ENCODE measurements around a stretch of chr1.

DNA sequence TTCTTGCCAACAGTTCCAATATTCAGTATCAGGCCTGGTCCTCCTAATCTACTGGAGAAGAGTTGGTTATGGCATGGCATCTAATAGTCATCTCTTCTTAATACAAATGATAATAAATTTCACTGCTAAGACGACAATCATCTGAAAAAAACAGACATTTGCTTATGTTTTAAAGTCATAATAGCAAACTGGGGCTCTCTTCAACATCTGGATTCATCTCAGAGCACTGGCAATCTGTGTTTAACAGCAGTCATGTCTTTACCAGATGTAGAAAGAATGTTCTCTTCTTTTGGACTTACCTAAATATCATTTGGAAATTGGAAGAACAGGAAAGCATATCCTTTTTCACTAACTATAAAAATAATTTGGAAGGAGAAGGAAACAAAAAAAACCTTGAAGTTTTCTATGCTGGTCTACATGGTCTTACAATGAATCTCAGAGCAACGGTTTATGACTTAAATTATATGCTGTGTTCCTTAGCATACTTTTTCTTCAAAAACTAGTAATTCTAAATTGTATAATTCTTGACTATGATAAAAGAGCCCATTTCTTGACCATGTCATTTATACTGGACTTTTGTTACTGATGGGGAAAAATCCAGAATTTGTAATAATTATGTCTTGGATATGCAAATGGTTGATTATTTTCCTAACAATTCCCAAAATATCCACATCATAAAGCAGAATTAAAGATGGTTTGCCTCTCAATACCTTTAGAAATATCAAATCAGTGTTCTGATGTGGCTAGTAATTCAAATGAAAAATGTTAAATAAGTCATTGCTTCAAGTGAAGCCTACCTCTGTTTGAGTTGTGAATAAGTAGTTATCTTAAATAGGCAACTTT is 24.4 kb upstream of the A3GALT2 start:
- PRO-cap, 2 experiments = no peak in any of the 2 experiments

DNA sequence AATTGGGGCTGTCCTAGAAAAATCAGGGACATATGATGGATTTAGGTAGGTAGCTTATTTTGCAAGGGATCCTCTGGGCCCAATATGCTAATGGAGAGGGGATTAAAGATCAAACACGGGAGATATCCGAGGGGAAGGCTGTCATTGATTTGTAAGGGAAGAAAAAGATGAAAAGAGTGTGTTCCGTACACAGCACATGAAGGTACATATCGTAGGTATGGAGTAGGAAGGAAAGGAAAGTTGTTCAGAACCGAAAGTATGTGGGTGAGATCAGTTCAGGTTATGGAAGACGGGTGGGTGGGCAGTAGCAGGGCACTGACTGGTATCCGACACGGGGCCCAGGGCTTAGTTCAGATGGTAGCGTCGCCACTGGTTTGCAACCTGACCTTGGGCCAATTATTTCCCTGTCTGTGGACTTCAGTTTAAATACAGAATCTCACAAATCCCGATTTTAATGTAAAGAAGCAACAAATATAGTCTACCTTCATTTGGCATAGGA is 27.7 kb upstream of the A3GALT2 start:
- PRO-cap, 2 experiments = peak in 1 of 2 experiments; most common plus-strand start position 273 of the sequence (in 1)

- PRO-cap, 2 experiments = no peak in any of the 2 experiments
These were observed 51.0 kb downstream of the PHC2 start for GRCh38 chr1:33379661-33380439.

GRCh38 chr1:33569966-33570450 is 97.6 kb downstream of the ZSCAN20 start:
- PRO-cap, 2 experiments = no peak in any of the 2 experiments

DNA sequence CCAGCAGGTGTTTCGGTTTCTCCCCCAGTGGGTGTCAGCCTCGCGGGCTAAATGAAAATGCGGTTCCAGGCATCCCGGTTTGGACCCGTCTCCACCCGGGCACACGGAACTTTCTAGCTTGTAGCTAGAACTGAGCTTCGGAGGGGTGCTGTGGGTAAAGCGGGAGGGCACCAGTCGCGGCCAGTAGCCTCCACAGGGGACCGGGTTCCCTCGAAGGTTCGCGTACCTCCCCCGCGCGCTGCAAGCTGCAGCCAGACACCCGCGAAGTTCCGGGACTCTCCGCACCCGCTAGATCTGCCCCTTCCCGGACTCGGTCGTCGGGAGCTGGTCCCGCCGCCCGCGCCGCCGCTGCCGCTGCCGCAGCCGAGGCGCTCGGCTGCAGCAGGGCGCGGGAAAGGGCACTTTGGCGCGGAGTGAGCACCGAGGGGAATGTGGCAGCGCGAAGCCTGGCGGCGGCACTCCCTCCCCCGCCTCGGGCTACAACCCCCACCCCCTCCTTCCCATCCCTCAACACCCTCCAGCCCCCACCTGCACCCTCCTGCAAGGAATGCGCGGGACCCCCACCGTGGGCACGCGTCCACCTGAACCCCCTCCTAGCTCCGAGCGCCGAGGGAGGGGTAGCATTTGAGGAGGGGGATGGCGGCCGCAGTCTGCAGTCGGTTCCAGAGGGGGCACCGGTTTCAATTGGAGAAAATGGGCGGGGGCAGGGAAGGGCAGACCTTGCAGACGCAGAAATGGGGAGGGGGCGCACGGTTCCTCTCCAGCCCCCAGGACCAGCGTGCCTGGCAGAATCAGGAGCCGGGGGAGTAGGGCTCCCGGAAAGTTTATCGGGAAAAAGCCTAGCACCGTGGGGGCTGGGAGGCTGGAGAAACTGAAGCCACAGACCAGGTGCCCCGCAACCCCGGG is 1.1 kb downstream of the CSMD2 start:
- PRO-cap, 2 experiments = no peak in any of the 2 experiments

DNA sequence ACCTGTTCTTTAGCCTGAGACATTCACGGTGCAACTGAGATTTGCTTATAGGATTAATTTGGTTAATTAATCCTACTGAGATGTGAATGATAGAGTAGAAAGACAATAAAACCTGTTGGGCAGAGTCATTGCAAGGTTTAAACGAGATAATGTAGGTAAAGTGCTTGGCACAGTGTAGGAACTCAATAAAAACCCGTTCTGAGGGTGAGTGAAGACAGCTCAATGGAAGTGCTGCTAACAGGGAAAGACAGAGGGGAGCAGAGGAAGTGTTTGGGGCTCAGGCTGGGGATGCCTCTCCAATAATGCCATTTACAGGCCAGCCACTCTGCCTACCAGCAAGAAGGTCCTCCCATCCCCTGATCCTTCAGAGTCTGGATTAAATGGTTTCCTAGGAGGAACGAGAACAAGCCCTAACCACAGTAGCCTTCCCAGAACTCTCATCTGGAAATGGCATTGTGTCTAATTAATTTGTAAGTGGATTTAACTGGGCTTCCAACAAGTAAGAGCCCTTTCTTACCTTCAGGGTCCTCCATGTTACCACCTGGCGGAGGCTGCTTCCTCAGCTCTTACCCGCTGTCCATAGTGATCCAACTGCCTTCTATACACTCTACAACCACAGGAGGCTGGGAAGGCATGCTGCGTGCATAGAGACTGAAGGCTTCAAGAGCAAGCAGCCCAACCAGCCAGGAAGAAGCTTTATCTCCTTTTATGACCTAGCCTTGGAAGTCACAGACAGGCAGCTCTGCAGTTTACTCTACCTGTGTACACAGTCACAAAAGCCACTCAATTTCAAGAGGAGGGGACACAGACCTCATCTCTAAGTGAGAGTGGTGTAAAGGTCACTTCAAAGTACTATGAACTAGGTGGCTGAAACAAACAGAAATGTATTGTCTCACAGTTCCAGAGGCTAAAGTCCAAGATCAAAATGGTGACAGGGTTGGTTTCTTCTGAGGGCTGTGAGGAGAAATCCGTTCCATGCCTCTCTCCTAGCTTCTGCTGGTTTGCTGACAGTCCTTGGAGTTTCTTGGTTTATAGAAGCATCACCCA is 69.9 kb upstream of the GJB5 start:
- PRO-cap, 2 experiments = no peak in any of the 2 experiments

DNA sequence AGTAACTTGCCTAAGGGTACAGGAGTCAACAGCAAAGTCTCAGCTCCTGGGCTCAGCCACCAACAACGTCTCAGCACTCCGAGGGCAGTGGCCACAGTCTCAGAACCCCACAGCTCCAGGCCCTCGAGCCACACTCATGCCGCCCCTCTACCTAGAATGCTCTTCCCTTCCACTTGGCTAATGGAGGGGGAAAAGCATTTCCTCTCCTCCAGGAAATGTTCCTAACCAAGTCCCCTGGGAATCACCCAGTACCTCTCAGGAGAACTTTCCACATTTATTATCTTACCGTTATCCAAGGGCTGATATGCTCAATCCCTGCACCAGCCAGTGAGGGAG is 1.0 kb upstream of the GJA4 start:
- PRO-cap, 2 experiments = no peak in any of the 2 experiments

- PRO-cap, 2 experiments = no peak in any of the 2 experiments
These were observed 852 bp downstream of the GJA4 start for GRCh38 chr1:34793426-34794276.

DNA sequence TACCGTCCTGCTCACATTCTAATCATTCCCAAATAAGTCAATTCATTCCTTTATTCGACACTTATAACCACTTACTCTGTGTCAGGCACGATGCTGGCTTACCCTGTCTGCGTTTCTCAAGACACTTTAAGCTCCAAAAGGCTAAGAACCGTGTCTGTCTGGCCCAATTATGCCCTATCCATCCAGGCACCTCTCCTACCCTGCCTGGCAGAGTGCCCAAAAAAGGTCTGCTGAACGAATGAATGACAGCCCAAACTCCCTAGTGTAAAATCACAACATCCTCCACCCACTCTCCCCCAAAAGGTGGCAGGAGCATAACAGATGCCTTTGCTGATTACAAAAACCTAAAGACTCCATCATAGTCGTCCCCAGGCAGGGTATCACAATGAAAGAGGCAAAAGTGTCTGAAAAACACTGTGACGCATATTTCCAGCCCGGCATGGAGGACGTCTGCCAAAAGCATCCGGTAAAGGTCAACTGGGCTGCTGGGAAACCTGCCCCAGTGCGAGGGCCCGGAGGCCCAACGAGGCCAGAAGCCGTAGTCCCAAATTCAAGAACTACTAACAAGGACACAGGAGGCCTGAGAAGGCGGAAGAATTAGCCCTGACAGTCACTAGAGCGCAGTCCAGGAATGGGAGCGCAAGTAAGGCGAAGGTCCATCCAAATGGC is 677 bp downstream of the SMIM12 start:
- PRO-cap, 2 experiments = peak in 2 of 2 experiments; most common plus-strand start position 440 of the sequence (in 2); most common minus-strand start position 156 of the sequence (in 1)

DNA sequence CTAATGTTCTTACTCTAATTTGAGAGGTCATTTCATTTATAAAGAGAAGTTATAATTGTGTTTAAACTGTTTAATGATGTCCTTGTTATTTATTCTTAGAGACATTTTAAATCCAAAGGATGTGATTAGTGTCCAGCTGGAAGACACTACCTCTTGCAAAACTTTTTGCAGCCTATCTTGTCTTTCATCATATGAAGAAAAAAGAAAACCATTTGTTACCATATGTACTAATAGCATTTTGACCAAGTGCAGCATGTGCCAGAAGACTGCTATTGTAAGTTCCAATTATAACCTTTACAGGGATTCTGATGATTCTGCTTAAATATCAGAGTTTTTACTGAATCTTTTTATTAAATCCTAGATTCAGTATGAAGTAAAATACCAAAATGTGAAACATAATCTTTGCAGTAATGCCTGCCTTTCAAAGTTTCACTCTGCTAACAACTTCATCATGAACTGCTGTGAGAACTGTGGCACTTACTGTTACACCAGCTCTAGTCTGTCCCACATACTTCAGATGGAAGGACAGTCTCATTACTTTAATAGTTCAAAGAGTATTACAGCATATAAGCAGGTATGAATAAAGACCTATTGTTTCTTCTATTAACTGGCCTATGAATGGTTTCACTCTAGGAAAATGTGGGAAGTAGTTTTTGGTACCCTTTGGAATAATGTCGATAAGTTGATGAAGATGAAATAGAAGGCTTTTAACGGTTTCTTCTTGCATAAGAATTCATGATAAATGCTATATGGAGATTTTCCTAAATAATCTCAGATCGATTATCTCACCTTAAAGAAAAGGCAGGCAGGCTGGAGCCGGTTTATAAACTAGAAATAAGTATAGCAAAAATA is 25.2 kb downstream of the ZMYM1 start:
- PRO-cap, 2 experiments = no peak in any of the 2 experiments

DNA sequence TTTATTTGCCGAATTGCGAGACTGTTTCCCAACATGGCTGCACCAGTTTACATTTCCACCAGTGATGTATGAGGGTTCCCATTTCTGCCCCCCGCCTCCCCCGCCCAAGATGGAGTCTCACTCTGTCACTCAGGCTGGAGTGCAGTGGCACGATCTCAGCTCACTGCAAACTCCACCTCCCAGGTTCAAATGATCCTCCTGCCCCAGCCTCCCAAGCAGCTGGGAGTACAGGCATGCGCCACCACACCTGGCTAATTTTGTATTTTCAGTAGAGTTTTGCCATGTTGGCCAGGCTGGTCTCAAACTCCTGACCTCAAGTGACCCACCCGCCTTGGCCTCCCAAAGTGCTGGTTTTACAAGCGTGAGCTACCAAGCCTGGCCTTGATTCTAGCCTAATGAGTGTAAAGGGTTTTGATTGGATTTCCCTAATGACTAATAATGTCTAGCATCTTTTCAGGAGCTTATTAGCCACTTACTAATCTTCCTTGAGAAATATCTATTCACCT is 20.7 kb downstream of the SFPQ start:
- PRO-cap, 2 experiments = no peak in any of the 2 experiments

- PRO-cap, 2 experiments = no peak in any of the 2 experiments
These were observed 6.1 kb downstream of the SFPQ start for GRCh38 chr1:35186764-35187252.

- PRO-cap, 2 experiments = no peak in any of the 2 experiments
These were observed 2.0 kb downstream of the SFPQ start for GRCh38 chr1:35190678-35191605.

GRCh38 chr1:35370156-35370595 is 101.7 kb downstream of the ZMYM4 start:
- PRO-cap, 2 experiments = no peak in any of the 2 experiments

- PRO-cap, 2 experiments = no peak in any of the 2 experiments
These were observed 103.7 kb downstream of the KIAA0319L start for GRCh38 chr1:35453372-35454033.

DNA sequence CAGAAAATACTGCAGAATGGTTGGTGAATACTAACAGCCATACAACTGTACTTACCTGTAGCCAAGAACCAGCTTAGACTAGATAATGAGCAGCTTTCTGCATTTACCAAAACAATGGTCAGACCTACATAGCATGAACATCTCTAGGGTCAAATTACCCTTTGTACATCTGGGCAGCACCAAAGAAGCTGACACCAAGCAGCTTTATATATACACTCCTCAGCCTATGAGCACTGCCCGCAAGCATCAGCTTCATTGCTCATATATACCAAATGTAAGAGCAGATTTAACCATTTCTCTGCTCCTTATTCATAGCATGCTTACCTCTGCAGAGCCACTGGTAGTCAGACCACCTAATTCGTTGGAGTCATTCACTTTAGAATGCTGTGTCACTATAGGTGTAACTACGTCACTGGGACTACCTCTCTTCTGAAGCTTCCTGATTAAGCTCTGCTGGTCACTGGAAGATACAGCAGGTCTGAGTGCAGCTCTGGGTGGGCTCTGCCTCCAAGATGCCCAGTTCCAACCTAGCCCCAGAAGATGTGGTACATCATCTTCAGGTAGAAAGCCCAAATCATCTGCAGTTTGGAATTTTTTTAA is 50.8 kb downstream of the KIAA0319L start:
- PRO-cap, 2 experiments = peak in 2 of 2 experiments; most common plus-strand start position 109 of the sequence (in 1); most common minus-strand start position 342 of the sequence (in 2)

DNA sequence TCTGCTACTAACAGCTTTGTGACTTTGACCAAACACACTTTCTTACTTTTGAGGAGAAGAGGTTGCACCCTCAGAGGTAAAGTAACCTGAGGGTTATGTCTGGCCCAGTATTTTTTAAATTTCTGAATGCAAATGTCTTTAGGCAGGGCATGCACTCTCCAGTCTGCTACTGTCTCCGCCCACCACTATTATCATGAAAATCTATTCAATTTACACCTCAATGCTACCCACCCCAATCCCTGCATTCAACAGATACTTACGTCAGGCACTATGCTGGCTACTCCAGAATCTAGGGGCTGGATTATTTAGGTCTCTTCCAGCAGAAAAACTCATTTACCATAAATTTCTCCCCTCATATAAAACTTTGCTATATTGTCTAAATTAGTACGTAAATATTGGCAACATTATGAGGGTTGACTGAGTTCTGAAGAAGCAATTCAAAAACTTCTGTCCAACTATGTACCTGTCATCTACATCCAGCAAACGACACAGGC is 2.3 kb downstream of the KIAA0319L start:
- PRO-cap, 2 experiments = no peak in any of the 2 experiments

DNA sequence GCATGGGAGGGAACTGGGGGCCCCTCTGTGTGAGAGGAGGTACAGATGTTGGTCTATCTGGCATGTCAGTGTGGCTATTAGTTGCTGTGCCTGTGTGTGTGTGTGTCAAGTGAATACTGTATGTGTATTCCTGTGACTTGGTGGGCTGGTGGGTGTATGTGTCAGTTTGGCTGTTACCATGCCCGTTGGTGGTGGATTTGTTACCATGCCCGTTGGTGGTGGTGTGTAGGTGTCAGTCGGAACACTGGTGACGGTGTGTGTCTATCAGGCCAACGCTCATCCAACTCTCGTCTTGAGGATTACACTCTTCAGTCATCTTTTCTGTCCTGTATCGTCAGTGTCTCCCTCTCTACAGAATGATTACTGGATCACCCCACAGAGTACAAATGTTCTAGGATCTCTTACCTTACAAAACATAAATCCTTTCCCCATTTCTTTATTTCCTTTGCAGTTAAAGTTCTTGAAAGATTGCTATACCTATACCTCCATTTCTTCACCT is 22.7 kb downstream of the TFAP2E start:
- PRO-cap, 2 experiments = no peak in any of the 2 experiments

GRCh38 chr1:35817455-35818146 is 9.8 kb downstream of the AGO4 start:
- PRO-cap, 2 experiments = no peak in any of the 2 experiments

DNA sequence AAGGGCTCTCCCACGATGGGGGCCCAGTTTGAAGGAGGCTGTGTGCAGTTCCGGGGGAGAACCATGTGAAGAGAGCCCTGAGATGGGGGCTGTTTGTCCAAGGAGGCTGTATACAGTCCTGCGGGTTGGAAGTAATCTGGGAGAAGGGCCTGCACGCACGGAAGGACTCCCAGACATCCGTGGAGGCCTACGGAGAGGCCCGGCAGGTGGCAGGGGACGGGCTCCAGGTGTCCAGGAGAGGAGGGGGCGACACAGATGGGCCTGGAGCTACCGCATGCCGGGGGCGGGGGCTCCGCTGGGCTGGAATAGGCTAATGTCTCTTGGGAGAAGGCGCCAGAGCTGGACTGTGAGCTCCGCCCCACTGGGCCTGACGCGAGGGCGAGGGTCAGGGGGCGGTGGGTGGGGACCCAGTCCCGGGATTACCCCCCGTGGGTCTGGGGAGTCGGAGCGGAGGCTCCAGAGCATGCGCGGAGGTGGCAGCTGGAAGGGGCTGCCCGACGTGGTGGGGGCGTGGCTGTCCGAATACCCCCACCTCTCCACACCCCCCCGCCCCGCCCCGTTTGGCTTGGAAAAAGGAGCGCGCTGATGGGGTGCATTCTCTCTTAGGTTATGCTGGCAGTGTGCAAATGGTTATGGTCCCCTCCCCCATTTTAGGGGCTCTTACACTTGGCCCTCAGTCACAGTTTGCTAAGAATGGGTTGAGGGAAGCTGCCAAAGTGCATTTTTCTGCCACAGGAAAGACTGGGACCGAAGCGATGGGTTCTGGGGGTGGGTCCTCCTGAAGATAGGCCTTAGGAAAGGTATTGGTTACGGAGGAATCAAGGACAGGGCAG is 756 bp downstream of the AGO1 start:
- PRO-cap, 2 experiments = no peak in any of the 2 experiments